Skin of body (tissue), 2 donors: Measurements from ENCODE around the genes FGD3, CARD19 and WNK2.

- RAMPAGE, long total RNA: no peak
Observed at GRCh38 chr9:92945866-92946149, 1.5 kb upstream of the FGD3 start.

DNA sequence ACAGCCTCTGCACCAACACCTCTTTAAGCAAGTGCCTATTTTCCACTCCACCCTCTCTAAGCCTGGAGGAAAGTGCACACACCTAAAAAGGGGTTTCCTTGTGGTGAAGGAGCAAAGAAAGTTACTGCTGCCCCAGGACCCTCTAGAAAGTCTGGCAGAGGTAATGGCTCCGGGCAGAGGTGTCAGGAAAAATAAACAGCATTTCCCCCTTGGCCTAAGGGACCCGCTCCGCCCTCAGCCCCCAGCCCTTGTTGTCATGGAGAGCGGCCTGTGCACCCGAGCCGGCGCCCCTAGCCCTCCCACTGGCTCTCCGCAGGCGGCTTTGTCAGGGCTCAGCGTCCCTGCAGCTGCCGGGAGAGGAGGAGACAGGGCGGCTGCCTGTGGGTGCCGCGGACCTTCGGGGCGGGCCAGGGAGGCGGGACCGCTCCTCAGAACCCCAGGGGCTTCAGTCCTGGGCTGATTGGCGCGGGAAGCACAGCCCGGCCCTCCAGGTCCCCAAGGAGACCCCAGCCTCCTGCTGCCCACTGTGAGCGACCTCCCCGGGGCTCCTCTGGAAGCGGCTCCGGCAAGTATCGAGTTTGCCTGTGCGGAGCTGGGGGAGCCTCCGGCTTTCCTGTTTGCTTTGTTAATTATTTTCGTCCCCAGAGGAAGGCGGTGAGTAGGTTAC is at the start of gene FGD3:
Gene FGD3 (plus strand): TSS at position 448 of the 667 bp plus-strand sequence.
- RAMPAGE, long total RNA: no peak

- RAMPAGE, long total RNA: no peak
Observed at GRCh38 chr9:92961833-92962322, 14.6 kb downstream of the FGD3 start.

- RAMPAGE, long total RNA: no peak
Observed at GRCh38 chr9:93003263-93004592, 54.8 kb upstream of the SUSD3 start.

DNA sequence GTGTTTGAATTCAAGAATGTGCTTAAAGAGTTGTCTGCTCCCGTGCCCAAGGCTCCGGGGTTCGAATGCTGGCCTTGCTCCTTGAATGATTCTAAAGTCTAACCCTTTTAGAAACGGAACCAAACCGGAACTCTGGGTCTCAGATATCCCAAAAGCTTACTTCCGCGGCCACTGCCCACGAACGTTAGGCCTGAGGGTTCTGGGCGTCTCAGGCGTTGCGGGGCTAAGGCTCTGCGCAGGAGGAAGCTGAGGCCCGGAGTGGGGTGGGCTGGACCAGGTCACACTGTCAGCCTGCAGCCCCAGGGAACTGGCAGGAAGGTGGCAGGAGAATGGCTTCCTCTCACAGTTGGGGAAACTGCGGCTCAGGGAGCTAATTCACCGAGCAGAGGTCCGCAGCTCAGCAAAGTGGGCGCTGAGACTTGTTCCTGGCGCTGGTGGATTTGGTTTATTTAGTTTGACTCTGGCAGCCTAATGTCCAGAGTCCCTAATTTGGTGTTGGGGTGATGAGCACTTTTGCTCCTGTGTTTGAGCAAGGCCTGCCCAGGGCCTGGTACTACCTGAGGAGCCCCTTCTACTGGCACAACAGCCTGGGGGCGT is 1.0 kb downstream of the SUSD3 start:
- RAMPAGE, long total RNA: no peak

- RAMPAGE, long total RNA: no peak
Observed at GRCh38 chr9:93064267-93065142, 6.0 kb downstream of the SUSD3 start.

GRCh38 chr9:93095169-93096063 is 601 bp upstream of the CARD19 start:
- RAMPAGE, long total RNA: no peak

DNA sequence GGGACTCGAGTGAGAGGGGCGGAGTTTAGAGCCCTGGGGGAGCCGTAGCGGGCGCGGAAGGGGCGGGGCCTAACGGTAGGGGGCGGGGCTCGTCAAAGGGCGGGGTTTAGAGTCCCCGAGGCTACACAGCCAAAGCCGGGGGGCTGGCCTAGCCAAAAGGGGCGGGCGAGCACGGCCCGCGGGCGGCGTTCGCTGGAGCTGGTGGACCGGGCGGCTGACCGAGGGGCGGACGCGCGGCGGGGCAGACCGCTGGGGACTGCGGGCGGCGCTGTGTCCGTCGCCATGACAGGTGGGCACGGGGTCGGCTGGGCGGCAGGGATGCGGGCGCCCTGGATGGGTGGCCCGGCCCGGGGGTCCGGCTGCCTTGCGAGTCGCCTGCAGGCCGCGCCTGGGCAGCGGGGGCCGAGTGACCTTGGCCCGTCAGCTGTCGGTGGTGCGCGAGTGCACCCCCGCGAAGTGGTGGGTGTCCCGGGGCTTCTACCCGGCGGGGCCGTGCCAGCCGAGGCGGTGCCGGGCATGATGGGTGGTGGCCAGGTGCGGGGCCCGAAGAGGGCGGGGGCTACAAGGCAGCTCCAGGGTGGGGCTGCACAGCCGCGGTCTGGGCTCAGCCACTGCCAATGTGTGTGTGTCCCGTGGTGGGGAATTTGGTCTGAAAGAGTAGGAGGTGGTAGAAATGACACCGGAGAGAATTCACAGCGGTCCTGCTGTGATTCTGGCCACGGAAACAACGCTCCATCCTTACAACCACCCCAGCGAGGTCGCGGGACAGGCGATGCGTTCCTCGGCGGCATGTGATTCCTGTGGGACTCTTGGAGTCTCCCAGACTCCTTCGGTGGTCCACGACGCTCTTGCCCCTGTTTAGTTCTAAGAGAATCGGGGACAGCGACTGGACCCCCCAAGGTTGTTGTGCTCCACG is at the start of gene CARD19:
Gene CARD19 (plus strand): TSS at position 154 of the 916 bp plus-strand sequence.
- RAMPAGE, long total RNA: no peak

DNA sequence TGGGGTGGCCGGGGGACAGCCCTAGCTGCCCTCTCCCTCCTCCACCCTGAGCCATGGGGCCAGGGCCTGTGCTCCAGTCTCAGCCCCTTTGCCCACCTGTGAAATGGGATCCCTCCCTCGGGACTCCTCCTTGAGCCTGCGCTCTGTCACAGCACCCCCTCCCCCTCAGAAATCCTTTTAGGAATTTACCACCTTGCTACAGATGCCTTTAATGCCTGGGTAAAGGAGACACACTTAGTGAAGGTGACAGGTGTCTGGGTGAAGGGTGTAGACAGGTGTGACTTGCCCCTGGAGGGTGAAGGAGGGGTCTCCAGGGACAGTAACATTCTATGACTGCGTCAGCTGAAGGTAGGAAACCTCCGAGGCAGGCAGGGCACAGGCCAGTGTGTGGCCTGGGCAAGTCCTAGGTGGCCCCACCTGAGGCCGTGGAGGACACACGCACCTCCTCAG is 18.0 kb downstream of the CARD19 start:
- RAMPAGE, long total RNA: no peak

GRCh38 chr9:93183708-93184677 is at the start of gene WNK2:
TSS of gene WNK2 (plus strand) at chr9:93184139.
- RAMPAGE, long total RNA: no peak

DNA sequence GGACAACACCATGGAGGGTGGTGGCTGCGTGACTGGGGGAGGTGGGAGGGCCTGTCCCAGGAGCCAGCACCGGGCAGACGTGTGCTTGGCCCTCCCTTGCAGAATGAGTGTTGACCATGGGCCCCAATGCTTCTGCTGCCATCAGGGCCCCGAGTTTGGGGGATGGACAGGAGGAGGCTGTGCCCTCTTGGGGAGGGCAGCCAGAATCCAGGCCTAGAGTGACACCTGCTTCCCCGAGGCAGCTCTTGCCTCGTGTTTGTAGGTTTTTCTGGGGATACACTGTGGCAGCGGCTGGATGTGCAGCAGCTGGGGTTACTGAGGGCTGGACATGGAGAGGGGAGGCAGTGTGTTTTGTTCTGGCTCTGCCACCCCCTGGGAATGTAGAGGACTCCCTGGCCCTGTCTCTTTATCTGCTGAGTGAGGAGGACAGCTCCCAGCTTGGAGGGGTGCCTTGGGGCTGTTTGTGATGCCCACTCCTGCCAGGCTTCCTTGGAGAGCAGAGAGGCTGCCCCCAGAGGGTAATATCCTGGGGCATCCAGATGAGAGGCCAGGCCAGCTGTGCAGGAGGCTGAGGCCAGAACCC is 22.7 kb downstream of the WNK2 start:
- RAMPAGE, long total RNA: no peak

DNA sequence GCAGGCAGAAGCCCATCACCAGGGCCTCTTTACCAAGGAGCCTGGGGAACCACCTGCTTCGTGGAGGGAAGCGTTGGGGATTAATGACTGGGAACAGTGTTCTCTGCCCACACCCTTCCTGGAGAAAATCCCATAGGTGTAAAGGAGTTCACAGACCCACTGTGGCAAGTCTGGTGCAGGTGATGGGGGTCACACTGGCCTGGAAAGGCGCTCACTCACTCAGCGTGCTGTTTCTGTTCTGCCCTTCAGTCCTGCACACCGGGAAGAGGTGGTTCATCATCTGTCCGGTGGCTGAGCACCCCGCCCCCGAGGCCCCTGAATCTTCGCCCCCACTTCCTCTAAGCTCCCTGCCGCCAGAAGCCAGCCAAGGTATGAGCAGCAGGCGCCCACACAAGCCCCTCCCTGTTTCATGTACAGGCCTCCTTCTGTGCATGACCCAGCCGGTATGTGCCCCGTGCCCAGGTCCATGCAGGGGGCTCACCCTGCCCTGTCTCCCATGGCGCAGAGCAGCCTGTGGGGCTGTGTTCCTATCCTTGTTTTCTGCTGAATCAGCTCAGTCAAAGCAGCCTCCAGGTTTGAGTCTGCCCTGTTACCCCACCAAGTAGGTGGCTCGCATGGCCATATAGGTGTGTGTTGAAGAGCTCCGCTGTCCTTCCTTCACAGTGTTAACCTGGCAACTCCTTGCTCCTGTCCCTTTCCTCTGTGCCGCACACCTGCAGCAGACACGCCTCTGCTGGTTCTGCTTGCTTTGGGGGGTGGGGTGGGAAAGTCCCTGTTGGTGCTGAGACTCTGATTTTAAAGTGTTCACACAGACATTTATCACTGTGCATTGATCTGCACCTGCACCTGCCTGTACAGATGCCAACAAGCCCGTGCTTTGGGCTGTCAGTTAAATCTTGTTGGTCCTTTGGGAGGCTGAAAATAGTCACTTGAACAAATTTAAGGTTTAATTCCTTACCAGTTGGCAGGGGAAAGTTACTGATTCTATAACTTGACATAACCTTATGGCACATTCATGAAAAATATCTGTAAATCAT is 84.8 kb downstream of the WNK2 start:
- RAMPAGE, long total RNA: no peak

- RAMPAGE, long total RNA: no peak
Observed at GRCh38 chr9:93289118-93289714, 105.3 kb downstream of the WNK2 start.

- RAMPAGE, long total RNA: no peak
Observed at GRCh38 chr9:93345714-93346844, 105.4 kb upstream of the FAM120A start.

DNA sequence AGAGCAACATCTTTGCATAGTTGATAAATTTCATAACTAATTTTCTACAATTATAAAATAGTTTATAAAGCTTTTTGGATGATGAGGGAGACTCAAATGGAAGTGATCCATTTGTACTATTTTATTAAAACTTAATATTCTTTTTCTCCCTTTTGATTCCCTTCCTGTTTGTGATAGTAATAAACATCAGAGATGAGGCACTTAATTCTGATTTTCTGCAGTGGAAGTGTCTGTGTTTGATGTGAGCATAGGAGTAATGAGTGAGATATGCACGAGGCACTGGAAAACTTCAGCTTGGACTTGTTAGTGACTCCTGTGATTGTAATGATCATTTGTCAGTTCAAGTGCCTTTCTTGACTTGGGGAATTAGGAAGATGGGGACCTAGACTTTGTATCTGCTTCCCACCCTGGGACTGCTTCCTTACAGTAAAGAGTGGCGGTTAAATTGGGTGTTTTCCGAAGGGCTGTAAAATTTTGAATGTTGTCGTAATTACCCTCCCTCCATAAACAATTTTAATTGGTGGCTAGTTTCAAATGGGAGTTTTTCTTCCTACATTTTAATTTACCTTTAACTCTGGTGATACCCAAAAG is 23.4 kb upstream of the FAM120AOS start:
- RAMPAGE, long total RNA: no peak

DNA sequence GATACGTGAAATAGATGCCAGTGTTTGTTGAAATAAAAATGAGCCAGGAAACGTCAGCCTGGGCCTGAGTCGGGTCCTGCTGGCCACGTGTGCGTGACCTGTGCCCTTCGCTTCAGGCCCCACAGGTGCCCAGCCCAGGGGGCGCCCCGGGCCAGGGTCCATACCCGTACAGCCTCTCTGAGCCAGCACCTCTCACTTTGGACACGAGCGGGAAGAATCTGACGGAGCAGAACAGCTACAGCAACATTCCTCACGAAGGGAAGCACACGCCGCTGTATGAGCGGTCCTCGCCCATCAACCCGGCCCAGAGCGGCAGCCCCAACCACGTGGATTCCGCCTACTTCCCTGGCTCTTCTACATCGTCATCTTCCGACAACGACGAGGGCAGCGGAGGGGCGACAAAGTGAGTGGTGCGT is 60.5 kb upstream of the PHF2 start:
- RAMPAGE, long total RNA: no peak

GRCh38 chr9:93564009-93565184 is 12.0 kb upstream of the PHF2 start:
- RAMPAGE, long total RNA: no peak

- RAMPAGE, long total RNA: no peak
Observed at GRCh38 chr9:93565185-93566257, 10.9 kb upstream of the PHF2 start.

GRCh38 chr9:93574514-93575160 is 1.7 kb upstream of the PHF2 start:
- RAMPAGE, long total RNA: no peak

DNA sequence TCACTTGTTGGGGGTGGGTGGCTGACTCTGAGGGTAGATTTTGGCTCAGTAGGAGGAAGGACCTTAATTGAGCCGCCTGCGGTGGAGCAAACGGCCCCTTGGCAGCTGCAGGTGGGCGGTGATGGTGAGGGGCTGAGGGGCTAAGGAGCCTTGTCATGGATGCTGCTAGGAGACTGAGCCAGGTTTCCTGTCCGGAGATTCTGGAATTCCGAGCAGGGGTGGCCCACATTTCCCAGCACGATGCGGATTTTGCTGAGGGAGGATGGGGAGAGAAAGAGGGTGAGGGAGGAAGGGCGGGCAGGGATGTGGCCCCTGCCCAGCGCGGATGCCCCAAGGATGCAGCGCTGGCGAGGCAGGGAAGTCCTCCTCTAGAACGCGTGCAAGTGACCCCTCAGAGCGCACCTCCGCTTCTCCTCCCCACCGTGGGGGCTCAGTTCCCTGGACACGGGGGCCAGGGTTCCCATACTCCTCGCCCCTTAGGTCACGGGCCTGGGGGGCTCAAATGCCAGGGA is 1.2 kb upstream of the PHF2 start:
- RAMPAGE, long total RNA: no peak